Mesenteric fat pad (tissue), 1 donor: Measurements from ENCODE around the genes CNTNAP4 and ADAMTS18.

DNA sequence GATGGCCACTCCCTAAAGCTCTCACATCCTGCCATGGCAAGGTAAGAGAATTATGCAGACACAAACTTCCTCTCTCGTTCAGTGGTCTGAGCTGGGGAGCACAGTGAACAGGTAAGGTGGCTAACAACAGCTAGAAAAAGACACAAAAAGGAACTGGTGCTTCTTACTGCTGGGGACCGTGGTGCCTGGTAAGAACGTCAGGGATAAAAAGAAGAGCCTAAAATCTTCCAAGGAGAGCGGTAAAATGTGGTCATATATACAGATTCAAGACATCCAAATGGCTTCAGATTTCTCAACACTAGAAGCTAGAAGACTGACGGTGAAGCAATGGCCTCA is 75.0 kb upstream of the BCAR1 start:
- PRO-cap = no peak

DNA sequence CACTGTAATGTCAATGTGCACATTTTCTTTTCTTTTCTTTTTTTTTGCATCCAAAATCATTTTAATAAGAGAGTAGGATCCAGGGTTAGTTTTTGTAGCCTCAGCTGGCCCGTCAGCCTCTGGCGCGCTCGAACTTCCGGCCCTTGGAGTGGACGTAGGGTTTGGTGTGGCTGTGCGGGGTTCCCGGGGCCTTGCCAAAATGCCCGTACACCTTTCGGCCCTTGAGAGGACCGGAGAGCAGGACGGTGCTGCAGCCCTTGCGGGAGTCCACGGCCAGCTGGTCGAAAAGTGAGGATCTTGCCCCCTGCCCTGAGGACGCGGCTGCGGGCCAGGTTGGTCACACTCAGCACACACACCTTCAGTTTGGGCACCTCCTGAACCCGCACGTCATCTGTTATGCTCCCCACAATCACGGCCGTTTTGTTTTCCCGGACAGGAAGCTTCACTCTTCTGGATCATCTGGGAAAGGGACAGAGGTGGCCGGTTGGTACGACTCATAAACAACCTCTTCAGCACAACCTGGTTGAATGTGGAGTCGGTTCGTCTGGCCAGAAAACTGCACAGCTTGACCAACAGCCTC is 42.1 kb upstream of the CNTNAP4 start:
- PRO-cap = no peak

- PRO-cap = no peak
Measured at GRCh38 chr16:76277190-76277686, at the start of gene CNTNAP4. Gene CNTNAP4 (plus strand): TSS chr16:76277401.

DNA sequence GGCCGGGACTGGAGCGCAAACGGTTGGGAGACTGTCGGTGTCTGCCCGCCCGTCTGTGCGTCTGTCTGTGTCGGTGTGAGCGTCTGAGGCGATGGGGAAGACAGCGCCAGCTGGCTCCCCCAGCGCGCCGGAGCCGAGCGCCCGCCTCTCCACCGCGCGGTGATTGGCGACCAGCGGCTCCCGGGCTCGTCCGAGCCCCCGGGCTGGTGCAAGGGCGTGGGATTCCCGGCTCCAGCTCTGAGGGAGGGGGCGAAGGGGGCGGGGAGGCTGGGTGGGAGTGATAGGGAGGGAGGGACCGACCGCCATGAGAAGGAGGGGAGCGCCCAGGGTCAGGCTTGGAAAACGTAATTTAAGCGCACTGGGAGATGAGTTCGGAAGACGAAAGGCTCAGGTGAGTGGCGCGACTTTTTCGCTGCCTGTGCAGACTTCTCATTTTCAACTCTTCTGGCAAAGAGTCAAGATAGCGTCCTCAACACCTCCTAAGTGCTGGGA is at the start of gene ADAMTS18:
Gene ADAMTS18 (minus strand): TSS at position 85 of the 492 bp plus-strand sequence.
- PRO-cap = no peak

DNA sequence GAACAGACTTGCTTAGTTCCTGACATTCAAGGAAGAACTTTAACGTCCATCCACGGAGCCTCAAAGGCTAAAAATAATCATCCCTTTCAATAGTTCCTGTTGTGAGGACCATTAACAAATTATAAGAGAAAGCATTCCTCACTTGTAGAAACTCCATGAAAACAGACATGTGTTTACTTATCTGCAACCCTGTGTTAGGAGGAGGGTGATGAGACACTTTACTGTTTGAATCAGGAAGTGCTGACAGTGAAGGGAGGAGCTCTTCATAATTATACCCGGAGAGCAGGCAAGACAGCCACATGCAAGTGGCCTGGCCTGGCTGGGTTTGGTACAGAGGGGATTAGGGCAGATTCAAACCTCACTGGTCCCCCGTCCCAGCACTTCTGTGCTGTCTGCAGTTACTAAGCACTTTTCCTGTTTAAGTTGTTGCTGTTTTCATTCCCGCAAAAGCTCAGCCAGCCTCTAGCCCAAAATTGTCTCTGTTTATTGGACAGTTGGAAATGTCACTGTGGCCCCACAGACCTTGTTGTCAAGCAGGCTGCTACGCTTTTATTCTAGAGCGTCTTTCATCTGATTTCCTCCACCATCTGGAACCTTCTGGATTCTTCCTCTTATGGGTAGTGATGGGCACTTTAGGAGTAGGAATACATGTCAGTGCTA is 78.5 kb downstream of the WWOX start:
- PRO-cap = no peak

GRCh38 chr16:78461832-78462038 is 362.3 kb downstream of the WWOX start:
- PRO-cap = no peak

- PRO-cap = no peak
Measured at GRCh38 chr16:79163533-79164243, 436.8 kb downstream of the MAF start.

DNA sequence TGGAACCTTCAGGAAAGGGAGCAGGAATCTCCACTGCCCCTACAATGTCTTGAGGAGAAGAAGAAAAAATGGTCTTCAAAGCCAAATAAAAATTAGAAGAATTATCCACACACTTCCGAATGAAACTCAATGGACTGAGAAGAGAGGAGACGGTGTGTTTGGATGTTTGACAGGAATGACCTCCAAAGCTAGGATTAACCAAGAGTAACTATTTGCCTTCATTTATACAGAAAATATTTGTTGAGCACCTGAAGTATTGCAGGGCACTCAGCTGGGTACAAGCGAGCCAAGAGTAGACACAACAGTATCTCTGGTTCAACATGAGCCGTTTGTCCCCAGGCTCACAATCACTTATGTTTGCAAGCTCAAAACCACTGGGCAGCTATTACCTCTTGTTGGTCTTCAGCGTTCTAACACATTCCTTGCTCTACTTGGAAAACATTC is 38.9 kb downstream of the MAF start:
- PRO-cap = no peak

- PRO-cap = no peak
Measured at GRCh38 chr16:79599504-79600112, 929 bp downstream of the MAF start.

DNA sequence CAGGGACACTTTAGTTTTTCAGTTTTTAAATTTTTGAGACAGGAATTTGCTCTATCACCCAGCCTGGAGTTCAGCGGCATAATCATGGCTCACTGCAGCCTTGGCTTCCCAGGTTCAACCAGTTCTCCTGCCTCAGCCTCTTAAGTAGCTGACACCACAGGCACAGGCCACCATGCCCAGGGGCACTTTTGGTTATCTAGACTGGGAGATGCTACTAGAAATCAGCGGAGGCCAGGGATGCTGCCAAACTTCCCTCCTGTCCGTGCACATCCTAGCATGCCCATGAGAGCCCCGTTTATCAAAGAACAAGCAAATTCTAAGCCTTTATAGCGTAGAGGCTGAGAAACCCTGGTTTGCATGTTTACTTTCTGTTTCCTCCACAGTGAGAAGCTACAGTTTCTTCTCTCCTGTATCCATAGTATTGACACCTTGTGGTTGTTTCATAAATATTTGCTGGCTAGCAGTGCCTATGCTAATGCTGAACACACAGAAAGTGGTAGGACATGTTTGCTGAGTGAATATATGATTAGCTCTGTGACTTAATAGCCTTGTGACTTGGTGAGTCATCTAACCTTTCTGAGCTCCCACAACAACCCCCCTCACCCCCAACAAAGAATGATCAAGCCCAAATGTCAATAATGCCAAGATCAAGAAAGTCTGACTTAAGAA is 39.2 kb upstream of the MAF start:
- PRO-cap = no peak

DNA sequence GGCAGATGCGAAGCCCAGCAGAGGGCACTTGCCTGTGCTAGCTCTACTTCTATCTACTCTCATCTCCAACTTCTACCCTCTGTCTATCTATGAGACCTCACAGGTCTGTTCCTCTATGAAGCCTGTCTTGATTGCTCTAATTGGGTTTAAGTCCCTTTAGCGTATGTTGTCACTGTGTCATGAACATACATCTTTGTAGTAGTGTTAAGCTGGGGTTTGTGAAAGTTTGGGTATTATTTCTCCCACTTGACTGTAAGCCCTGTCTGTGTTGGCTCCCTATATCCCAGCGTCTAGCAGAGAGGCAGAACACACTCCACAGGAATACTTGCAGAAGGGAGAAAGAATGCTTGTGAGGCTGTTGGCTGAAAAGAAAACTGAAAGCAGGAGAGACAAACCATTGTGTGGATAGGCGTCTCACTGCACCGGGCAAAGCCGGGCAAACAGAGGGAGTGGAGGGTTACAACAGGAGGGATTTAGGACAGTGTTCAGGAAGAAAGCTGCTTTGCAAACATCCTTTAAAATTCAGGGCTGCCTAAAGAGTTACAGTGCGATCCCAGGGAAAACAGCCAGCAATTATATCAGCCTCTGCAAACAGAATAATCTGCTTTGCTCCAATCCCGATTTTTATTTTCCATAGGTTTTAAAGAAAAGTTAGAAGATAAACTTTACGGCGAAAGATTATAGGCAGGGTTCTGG is 167.4 kb upstream of the MAF start:
- PRO-cap = no peak

GRCh38 chr16:80837843-80838322 is 33.5 kb upstream of the CDYL2 start:
- PRO-cap = no peak

- PRO-cap = no peak
Measured at GRCh38 chr16:81071697-81072248, 5.3 kb downstream of the C16orf46 start.

DNA sequence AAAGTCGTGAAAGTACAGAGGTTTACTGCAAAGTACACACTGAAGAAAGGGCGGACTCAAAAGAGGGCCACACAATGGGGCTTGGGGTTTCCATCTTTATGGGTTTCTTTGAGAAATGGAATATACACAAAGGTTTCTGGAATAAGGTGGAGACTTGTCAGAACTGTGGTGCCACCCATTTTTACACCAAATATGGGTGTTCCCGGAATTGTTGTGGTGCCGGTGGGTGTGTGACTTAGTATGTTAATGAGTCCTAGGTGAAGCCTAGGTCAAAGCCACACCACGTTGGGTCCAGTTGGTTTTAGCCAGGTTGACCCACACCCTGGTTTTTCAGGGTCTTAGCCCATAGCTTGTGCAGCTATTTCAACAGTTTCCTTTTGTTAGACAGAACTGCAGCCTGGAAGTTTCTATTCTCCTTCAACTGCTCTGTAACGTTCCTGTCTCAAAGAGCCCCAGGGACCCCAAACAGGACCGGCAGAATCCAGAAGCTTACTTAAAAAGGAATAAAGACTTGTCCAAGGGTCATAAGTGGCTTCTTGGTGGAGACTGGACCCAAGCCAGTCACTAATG is 655 bp upstream of the GCSH start:
- PRO-cap = no peak

DNA sequence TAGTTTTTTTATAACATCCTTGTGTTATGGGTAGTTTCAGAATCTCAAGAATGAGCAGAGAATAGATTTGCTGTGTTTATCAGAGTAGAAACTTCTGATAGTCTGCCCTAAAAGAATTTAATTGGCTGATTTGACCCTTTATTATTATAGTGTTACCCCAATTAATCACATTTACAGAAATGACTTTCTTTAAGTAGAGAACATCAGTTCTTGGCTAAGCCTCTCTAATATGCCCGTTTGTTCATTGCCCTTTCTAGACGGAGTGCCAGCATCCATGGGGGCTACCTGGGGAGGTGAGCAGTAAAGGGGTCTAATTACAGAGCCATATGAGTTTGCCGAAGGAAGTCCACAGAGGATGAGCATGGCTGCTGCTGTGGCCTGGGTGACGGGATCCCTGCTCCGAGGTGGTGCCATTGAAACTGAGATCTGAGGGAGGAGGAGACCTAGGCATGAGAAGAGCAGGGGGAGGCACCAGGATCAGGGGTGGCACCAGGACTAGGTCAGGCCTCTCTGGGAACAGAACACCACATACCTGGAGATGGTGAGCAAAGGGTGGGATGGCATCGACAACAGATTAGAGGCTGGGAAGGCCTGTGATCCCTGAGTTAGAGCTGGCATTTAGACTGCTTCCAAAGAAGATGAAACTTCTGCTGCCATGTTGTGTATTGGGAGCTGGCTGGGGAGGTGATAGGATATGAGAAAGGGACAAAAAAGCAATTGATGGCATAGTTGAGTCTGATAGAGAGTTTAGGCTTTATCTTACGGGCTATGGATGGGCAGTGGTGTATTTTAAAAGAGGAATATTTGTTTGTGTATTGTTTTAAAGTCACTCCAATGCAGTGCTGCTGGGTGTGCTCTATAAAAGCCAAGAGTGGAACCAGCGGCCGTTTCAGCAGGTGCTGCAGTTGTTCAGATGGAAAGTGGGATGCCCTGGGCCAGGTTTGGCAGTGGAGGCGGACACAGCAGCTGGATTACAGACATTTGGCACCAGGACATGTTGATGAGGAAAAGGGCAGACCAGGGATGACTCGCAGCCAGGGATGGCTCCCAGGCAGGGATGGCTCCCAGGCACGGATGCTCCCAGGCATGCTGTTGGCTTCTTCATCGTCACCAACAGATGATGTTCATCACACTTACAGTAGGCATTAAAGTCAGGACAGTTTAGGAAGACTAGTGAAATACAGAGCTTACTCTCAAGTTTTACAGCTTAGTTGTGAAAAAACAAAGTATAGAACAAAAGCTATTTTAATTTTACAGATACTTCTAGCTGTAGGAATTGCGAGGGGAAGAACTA is 9.7 kb downstream of the GAN start:
- PRO-cap = no peak

DNA sequence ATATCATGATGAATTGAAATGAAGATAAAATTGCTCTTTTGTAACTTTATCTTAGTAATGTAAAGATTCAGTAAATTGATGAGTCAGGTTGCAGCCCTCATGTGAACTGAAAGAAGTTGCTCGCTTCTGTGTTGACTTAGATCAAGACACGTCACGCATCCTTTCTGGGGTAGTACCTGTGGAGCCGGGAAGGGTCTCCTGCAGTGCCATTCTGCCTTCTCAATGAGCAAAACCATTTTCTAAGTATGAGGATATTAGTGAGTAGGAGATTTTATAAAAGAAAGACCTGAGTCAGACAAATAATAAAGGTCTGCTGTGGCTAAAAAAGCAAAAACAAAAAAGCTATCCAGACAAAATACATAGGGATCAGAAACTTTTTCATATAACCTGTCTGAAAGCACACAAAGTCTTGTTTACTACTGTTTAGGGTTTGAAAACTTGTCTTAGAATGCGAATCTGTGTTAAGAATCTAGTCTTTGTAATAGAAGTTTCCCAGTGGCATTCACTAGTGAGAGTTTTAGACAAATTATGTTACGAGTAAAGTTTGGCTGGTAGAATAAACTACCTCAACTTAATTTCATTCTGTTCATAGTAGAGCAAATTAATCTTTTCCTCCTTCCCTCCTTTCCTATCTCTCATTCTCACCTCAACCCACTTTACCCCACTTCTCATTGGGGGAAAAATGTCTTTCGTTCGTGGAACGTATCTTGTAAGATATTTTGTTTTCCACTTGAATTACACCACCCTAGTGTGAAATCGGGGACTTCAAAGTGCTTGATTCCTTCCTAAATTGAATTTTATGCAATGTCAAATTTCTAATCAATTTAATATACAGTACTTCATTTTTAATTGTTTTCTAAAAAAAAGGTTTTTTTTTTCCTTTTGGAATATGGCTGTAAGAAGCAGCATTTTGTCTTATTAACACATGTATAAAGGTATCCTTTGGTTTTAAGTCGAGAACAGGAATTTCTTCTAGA is 63.7 kb downstream of the GAN start:
- PRO-cap = no peak

GRCh38 chr16:81405697-81406197 is 38.9 kb upstream of the CMIP start:
- PRO-cap = no peak

DNA sequence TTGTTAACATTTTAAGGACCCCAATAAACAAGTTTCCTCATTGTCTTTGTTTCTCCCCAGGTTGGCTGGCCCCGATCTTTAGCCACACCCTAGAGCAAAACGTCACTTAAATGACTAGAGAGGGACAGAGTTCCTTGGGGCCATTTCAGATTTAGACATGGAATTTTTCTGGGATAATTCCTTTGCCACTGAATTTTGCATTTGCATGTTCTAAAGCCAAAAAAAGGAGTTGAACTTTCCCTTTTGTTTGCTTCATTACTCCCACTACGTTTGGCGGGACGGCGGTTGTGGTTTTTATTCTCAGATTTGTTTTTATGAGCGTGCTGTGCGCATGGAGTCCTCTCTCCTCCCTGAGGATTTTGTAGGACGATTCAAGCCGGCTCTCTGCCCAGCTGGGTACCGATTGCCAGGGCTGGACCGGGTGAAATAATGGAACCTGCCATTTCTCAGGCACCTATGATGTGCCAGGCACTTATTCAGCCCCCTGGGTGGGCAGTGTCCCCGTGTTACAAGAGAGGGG is 18.6 kb downstream of the CMIP start:
- PRO-cap = no peak

- PRO-cap = no peak
Measured at GRCh38 chr16:81468030-81468763, 23.6 kb downstream of the CMIP start.

DNA sequence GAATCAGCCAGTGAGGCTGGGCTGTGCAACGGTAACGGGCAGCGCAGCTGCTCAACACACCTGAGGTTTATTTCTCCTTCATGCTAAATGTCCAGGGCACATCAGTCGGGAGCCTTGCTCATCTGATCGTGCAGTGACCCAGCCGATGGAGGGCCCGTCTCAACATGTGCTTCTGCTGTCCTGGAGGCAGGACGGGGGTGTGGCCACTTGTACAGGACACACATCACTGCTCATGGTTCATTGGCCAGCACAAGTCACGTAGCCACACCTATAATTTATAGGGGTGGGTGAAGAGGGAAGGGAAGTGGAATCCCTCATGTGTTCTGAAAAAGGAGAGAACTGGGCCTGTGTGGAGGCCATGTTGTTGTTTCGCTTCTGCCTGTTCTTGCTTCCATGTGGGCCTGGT is 60.4 kb downstream of the CMIP start:
- PRO-cap = no peak